Peripheral blood mononuclear cell (primary cell): ENCODE data around the gene BTNL9.

- PRO-cap, 8 experiments, result peak in 8 of 8 experiments; most common plus-strand start chr5:180830960 (in 8); most common minus-strand start chr5:180831064 (in 7)
Observed at GRCh38 chr5:180830785-180831838, 28.5 kb upstream of the MGAT1 start.

DNA sequence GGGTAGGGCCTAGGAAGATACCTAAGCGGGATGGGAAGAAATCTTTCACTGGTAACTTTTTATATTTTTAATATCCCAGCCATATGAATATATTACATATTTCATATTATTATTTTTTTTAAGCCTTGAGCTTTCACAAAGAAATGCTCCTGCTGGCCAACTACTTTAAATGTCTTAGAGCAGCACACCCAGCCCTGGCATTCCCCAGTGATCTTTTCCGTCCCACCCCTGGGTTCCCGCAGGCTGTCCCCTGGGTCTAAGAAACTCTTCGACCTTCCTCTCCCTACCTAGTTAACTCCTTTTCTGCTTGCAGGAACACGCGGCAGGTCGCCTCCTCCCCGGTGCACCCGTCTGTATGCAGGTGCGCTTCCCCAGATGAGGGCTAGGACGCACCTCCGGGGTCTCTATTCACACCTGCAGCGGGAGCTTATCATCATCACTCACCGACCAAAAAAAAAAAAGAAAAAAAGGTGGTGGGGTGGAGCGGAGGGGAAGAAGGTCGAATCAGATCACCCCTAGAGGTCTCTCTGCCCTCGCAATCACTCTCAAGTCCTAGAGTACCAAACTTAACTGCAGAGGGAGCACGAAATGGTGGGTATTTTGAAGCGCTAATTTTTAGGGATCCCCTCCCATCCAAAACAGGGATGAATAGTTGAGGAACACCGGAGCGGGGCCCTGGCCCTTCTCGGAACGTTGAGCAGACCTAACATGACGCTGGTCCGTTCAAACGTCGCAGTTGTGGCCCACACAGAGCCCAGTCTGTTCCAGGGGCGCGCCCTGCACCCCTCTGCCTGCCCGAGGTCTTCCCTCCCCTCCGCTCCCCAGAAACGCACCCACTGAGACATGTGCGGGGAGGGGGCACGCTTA, 602 bp downstream of the ZFP62 start:
- PRO-cap, 8 experiments, result peak in 5 of 8 experiments; most common plus-strand start position 563 of the sequence (in 3); most common minus-strand start position 357 of the sequence (in 2)

DNA sequence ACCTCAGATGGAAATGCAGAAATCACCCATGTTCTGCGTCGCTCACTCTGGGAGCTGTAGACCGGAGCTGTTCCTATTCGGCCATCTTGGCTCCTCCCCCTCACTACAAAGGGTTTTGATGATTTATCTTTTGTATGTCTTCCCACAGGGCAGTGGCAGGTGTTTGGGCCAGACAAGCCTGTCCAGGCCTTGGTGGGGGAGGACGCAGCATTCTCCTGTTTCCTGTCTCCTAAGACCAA, 9.4 kb downstream of the BTNL8 start:
- PRO-cap, 8 experiments, result no peak in any of the 8 experiments

DNA sequence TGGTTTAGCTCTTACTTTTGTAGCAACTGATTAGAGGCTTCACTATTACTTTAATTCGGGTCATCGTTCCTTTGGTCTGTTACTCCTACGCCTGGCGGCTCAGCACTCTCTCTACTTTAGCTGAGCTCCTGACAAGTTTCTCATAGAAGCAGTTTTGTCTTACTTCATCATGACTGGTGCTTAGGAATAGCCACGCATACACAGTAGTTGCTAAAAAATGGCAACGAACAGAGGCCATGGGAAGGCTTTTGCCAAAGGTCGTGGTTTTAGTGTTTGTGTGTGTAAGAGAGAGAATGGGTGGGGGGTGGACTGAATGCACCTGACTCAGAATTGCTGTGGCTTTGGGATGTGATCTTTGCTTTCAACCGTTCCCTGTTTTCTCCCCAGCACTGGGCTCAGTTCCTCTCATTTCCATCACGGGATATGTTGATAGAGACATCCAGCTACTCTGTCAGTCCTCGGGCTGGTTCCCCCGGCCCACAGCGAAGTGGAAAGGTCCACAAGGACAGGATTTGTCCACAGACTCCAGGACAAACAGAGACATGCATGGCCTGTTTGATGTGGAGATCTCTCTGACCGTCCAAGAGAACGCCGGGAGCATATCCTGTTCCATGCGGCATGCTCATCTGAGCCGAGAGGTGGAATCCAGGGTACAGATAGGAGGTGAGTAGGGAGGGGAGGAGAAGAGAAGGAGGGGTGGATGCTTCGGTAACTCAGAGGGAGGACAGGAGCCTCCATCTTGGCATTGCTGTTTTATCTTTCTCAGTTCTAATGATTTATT, 12.2 kb downstream of the BTNL8 start:
- PRO-cap, 8 experiments, result no peak in any of the 8 experiments

GRCh38 chr5:181039780-181040837, at the start of gene BTNL9:
Gene BTNL9 (plus strand): TSS chr5:181040266.
- PRO-cap, 8 experiments, result no peak in any of the 8 experiments

DNA sequence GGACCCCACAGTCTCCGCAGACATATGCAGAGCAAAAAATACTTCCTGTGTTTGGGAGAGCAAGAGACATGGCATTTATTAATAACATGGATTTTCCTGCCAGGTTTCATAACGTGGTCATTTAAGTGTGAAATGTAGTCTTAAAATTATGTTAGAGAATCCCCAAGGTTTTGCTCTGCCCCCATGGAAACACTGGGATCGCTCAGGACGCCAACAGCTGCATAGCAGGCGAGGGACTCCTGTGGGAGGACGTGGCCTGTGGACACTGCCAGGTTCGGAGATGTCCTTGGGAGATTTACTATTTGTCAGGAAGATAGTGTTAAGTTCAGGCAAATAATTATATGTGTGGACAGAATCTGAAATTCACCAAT, 929 bp downstream of the BTNL9 start:
- PRO-cap, 8 experiments, result no peak in any of the 8 experiments

DNA sequence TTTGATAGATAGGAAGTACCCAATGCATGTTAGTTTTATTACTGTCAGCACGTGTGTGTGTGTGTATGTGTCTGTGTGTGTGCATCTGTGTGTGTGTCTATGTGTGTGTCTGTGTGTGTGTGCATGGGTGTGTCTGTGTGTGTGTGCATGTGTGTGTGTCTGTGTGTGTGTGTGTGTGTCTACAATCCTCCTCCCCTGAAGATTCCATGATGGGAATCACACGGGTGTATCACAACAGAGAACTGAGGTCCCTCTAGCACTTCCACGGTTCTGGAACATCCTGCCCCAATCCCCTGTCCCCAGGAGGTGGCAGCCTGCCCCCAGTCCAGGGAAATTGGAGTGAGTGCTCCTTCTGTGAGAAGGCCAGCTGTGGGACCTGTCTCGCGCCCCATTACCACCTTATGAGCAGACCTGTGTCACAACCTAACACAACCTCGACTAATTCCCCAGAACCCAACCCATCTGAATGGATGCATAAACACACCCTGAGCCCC, 3.1 kb downstream of the BTNL9 start:
- PRO-cap, 8 experiments, result no peak in any of the 8 experiments

GRCh38 chr5:181203794-181204553, 1.0 kb downstream of the TRIM7 start:
- PRO-cap, 8 experiments, result no peak in any of the 8 experiments